Cerebral cortex (tissue), 2 donors: ENCODE data around the gene JKAMP.

GRCh38 chr14:57058177-57058657 lies 210.5 kb downstream of the EXOC5 start:
- PRO-cap, 2 experiments, result no peak in any of the 2 experiments

DNA sequence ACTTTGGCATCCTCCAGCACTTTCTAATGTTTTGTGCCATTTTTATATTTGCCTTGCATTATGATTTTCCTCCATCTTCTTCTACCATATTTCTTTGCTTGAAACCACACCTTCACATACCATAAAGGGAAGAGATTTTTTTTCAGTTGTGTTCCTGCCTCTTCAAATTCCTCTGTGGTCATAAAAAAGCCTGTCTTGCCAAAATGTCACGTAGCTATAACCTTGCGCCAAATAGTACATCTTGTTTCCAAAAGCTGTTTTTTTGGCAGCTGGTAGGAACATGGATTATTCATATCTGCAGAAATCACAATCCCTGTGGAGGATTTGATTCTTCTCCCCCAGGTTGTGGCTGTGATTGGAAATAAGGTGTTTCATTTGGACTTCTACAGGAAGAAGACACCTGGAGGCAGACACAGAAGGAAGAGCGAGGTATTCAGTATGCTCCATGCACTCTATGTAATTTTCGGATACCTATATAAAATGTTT lies 133.6 kb upstream of the SLC35F4 start:
- PRO-cap, 2 experiments, result no peak in any of the 2 experiments

DNA sequence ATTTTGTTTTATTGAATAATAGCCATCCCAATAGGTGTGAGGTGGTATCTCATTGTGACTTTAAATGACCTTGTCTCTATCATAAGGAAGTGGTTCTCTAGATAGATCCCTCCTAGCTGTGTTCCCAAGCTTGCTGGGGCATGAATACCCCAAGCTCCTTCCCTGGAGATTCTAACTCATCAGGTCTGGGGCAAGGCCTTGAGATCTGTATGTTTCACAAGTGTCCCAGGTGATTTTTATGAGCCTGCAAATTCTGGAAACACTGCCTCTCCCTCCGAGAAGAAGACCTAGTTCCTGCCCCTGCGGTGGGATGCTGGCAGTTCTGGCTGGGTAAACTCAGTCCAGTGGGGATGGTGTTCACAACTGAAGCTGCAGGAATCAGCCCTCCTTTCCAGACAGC lies 135.7 kb upstream of the SLC35F4 start:
- PRO-cap, 2 experiments, result no peak in any of the 2 experiments

DNA sequence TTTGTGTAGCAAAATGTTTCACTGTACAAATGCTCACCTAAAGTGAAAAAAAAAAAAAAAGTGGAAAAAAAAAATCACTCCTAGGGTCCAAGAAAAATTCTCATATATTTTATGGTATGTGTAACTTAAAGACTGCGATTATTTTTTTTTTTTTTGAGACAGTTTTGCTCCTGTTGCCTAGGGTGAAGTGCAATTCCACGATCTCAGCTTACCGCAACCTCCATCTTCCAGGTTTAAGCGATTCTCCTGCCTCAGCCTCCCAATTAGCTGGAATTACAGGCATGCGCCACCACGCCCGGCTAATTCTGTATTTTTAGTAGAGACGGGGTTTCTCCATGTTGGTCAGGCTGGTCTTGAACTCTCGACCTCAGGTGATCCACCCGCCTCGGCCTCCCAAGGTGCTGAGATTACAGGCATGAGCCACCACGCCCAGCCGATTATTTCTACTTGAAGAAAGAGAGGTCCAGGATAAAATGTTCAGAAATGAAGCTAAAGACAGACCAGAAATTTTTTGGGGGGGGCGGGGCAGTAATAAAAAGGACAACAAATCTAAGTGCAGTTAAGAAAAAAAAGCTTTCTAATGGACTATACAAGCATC lies 5.2 kb upstream of the ARID4A start:
- PRO-cap, 2 experiments, result no peak in any of the 2 experiments

- PRO-cap, 2 experiments, result no peak in any of the 2 experiments
Measured at GRCh38 chr14:58318496-58318911, 20.1 kb downstream of the ARID4A start.

DNA sequence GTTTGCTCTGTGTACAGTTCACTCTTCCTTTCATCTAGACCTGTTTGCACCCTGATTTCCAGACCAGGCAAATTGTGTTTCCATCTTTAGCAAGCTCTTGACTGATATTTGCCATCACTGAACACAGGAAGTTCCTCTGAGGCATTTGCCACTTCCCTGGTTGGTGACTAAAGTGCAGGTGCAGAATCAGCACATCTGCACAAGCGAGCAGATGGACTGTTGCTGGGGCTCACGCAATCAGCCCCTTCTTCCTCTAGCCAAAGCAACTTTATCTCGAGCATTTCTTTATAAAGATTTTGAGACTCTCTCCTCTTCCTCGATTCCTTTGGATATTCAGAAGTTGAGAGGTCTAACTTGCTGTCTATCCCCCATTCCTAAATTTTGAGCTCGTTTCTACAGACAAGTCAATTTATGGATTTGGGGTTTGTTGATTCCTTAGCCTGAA lies 113.0 kb downstream of the DAAM1 start:
- PRO-cap, 2 experiments, result no peak in any of the 2 experiments

DNA sequence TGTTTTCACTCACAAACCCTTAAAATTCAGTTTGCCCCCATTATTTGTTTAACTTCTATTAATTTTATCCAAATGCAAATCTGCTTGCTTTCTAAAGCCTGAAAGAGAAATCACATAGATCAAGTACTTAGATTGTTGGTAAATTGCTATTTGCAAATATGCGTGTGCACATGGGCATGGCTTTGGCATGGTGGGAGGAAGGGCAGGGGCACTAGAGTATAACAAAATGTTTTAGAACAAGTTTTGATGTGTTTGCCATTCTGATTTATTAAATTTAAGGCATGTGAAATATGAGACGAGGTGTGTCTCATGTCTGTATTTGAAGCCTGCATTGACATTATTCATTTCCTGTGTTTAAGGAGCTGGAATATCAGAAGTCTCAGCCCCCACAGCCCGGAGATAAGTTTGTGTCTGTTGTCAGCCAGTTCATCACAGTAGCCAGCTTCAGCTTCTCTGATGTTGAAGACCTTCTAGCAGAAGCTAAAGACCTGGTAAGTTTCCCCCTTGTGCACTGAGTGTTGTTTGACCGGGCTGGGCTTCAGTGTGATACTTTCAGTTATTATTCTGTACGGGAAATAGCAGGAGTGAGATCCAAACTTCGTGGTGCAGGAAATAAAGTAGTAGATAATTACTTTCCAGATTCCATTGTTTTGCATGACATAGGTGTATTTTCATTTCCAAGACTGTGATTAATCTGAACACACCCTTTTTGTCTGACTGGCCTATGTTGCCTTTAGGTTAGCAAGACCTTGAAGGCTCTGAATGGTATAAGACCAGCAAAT lies 101.7 kb downstream of the GPR135 start:
- PRO-cap, 2 experiments, result no peak in any of the 2 experiments

GRCh38 chr14:59484237-59485335 lies at the start of gene JKAMP:
JKAMP (plus strand) TSS chr14:59484517.
- PRO-cap, 2 experiments, result peak in 1 of 2 experiments; most common plus-strand start chr14:59484517 (in 1); most common minus-strand start chr14:59484381 (in 1)

GRCh38 chr14:60174883-60175846 lies 10.0 kb upstream of the DHRS7 start:
- PRO-cap, 2 experiments, result no peak in any of the 2 experiments

- PRO-cap, 2 experiments, result peak in 1 of 2 experiments; most common plus-strand start chr14:60195050 (in 1)
Measured at GRCh38 chr14:60194844-60195296, 29.7 kb upstream of the DHRS7 start.

DNA sequence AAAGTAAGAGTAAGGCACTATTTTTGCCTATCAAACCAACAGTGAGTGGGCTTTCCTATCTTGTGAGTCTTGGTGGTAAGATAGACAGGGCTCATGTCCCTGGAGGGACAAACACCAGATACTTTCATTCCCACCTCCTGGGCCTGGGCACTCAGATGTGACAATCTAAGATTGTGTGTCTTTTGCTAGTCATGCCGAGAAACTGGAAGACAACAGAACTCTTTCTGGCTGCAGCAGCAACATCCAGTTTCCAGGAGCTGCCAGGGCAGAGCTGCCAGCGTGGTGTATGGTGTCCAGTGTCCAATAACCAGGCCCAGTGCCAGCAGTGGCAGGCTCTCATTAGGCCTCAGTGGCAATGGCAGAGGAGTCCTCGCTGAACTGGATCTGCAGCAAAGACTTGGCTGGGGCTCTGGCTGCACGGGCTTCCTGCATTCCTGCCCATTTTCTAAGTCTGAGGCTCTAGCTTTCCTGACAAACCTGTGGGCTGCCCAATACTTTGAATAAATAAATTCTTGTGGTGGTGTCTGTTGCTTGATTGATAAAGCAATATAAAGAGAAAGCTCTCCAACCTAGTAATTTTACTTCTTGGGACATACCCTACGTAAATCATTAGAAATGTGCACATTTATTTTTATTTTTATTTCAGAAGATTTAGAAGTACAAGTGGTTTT lies 26.2 kb upstream of the PPM1A start:
- PRO-cap, 2 experiments, result no peak in any of the 2 experiments

DNA sequence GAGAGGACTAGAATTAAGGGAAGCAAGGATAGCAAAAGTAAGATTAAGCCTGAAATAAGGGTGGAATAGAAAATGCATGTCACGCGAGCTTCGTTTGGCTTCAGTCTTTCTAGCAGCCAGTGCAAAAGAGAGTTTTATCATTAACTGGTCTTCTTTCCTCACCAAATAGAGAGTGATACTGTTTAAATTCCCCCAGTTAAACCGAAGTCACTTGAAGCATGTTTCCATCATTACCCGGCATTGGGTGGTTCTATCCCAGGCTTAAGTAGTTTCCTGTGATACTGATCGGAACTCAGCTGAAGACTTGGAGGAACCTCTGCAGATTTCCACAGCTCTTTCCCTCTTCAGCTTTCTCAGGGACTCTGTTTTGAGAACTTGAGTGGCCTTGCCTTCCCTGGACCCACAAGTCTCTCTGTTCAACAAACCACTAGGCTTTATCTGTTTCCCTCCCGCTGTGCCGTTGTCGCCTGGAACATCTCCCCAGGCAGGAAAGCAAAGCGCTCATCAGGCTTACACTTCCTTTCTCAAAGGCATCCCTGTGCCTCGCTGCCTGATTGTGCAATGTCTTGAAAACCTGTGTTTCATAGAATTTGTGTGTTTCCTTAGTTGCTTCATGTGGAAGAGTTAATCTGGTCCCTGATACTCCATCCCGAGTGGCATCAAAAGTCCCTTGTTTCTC lies 63.9 kb downstream of the PPM1A start:
- PRO-cap, 2 experiments, result no peak in any of the 2 experiments

GRCh38 chr14:60654956-60655728 lies 5.9 kb upstream of the SIX1 start:
- PRO-cap, 2 experiments, result no peak in any of the 2 experiments

- PRO-cap, 2 experiments, result no peak in any of the 2 experiments
Measured at GRCh38 chr14:60775616-60776360, 41.2 kb downstream of the MNAT1 start.

DNA sequence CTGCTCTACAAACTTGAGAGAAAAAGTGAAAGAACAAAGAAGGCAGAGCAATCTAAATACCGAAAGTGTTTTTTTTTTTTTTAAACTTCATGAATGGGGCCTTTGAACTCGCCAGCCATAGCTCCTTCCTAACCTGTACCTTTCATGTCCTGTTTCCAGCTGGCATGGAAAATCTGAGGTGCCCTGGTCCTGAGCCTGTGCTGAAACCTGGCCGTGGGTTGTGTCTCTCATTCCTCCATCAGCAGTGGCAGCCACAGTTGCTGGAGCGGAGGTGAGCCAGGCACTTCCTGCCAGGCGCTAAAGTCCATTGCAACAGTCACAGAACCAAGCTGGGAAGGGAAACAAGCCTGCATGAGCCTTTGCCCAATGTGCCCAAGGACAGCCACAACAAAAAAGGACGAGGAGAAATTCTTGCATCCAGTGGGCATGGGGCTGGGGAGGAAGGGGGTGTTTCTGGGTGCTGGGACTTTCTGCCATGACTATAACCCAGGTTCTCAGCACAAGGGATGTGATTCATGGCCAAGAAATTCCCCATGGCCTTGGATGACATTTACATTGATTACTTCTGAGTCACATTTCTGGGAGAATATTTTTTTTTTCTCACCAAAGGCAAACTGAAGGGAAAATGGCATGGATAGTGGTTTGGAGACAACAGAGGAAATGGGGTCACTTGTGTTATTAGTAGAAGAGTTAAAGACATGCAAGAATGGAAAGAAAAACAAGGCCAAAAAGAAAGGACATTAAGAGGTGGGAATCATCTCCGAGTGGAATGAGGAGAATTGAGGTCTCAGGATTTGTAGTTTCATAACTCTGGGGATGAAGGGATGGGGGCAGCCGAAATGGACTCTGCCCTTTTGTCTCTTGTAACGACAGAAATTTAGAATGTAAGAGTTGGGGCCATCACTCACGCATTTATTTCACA lies 102.5 kb downstream of the TMEM30B start:
- PRO-cap, 2 experiments, result no peak in any of the 2 experiments

DNA sequence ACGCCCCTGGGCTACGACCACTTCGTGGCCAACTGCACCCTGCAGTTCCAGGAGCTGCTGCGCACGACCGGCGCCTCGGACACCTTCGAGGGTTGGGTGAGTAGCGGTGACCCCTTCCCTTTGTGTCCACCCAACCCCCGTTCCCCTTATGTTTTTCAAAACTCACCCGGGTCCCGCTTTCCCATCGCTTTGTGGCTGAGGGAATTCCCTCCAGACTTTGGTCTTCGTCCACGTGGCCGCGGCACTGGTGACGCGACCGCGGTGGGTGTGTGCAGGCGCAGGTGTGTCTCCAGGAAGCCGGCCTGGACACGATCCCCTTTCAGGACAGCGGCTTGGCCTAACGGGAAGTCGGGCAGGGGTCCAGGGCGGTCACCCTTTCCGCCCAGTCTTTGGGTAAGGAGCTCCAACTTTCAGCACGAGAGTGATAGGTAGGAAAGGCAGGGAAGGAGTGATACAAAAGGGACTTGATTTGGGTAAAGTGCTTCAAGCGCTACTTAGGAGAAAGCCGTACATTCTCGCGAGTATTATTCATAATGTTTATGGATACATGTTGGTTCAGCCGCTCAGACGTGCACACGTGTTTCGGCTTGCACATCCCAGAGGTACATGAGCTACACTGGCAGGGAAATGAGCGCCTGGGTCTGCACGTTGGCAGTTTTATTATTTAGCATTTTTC lies 1.1 kb downstream of the PRKCH start:
- PRO-cap, 2 experiments, result peak in 1 of 2 experiments; most common plus-strand start position 346 of the sequence (in 1); most common minus-strand start position 219 of the sequence (in 1)

DNA sequence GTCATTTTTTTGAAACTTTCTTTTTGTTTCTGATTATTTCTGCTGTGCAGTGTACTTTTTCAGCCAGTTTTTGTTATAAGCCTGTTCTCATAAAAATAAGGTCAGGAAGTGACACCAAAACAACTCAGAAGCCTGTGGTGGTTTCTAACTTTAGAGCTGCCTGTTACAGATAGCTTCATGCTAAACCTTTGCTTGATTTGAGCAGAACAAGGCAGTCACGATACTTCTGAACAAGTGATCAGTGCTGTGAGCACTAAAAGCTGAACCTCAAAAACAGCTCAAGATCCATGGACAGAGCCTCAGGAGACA lies 82.0 kb downstream of the PRKCH start:
- PRO-cap, 2 experiments, result no peak in any of the 2 experiments

GRCh38 chr14:61441096-61441442 lies 119.7 kb downstream of the PRKCH start:
- PRO-cap, 2 experiments, result no peak in any of the 2 experiments

GRCh38 chr14:61462789-61463347 lies 141.5 kb downstream of the PRKCH start:
- PRO-cap, 2 experiments, result no peak in any of the 2 experiments

GRCh38 chr14:61525136-61526176 lies 169.9 kb upstream of the HIF1A start:
- PRO-cap, 2 experiments, result no peak in any of the 2 experiments